GM06990 (cell line): ENCODE measurements around a stretch of chr5.

DNA sequence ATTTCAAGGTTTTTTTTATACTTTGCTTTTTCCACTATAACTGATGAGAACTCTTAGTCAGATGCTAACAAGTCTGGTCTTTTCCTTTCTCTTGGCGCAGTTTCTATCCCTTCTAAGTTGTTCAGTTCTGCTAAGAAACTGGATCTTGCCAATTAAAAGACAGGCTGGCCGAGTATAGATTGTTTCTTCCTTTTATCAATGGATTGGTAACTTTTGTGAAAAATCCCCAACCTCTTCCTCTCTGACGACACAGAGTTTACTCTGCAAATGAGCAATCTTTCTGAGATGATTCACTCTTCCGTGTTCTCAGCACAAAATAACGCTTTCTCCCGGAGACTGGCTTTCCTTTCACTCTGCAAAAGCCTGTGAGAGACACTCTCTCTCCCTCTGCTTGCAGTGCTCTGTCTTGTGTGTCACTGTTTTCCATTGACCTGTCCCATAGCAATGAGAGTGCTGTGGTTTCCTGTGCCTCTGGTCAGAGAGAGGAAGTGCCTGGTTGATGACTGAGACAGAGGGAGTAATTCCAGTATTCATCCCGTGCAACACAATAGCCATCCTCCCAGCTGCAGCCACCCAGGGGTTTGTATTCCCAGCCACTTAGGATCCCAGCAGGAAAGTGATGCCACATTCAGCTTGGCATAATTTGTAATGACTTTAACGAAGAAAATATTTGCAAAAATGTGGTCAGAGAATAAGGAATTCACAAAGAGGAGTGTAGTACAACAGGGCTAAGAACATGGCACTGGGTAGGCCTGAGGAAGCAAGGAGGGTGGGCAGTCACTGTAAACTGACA, 463.7 kb upstream of the RGMB start:
- RRBS = no CpG with 5 or more reads among the region's 8 CpGs

GRCh38 chr5:98787241-98787741, 13.8 kb downstream of the RGMB start:
- RRBS = no CpG with 5 or more reads among the region's 5 CpGs

- RRBS = no CpG with 5 or more reads among the region's 4 CpGs
Observed at GRCh38 chr5:99025292-99025802, 96.5 kb upstream of the CHD1 start.

GRCh38 chr5:100898865-100899371, 4.2 kb downstream of the ST8SIA4 start:
- RRBS = no CpG with 5 or more reads among the region's 4 CpGs

DNA sequence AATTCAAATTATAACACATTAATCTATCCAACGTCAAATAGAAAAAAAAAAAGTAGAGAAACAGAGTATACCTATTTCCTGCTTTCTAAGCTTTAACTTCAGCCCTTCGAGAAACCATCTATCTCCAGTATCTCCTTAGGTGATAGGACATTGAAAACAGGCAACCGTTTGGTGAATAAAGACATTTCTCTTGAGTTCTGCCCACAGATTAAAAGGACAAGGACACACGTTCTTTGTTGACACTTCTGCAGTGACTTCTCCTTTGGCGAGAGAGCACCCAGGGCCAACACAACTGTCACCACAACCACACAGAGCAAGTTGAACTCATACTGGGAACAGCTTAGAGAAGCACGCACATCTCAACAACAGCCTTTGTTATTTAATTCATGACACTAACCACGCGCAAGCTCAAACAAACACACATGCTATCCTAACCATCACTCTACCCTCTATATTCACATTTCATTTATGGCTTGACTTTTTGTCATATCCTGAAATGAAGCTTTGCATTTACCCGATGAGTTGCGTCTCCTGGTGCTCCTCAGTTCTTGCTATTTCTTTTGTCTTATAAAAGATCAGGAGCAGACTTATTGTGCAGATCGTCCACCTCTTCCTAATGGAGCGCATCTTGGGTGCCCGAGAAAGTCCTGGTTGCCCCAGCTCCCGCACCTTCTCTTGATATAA, 611 bp downstream of the ST8SIA4 start:
- RRBS = no CpG with 5 or more reads among the region's 14 CpGs

GRCh38 chr5:101572732-101573103, 669.6 kb upstream of the ST8SIA4 start:
- RRBS = no CpG with 5 or more reads among the region's 3 CpGs

GRCh38 chr5:102531491-102531889, 32.7 kb upstream of the SLCO6A1 start:
- RRBS = no CpG with 5 or more reads among the region's 1 CpG

DNA sequence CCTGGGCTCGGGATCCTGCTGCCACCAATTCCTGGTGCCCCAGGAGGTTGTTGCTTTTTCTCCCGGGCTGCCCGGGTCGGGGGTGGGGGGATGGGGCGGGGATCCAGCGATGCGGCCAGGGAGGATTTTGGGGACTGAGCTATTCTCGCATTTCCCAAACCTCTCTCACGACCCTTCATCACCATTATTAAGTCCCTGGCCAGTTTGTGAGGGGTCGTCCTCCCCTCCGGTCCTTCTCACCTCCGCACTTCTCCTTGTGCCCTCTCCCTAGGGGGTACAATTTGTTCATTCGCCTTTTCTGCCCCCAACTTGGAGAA, 277 bp downstream of the PAM start:
- RRBS = no CpG with 5 or more reads among the region's 13 CpGs

DNA sequence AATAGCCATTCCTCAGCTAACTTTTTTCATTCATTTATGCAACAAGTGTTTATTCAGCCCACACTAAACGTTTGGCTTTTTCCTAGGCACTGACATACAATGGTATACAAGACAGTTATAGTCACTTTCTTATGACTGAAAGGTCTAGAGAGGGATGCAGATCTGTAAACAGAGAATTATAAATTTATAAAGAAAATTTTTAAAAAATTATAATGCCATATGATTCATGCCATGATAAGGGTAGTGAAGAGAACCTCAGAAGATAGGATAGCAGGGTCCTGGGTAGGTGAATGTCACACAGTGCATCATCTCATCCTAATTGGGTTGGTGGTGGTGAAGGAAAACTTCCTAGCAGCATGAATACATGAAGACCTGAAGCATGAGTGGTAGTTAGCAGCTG, 3.8 kb downstream of the PAM start:
- RRBS = no CpG with 5 or more reads among the region's 1 CpG

DNA sequence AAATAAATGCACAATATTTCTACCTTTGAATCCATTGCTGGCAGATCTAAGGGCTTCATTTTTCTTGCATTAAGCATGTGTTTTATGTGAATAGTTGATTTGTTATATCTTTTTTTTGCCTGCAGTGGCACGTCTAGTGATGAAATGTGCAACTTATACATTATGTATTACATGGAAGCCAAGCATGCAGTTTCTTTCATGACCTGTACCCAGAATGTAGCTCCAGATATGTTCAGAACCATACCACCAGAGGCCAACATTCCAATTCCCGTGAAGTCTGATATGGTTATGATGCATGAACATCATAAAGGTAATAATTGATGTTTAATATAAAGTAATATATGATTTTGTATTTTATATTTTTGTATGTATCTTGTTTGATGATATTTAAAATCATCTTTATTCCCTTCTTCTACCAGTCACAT, 160.2 kb downstream of the GIN1 start:
- RRBS = no CpG with 5 or more reads among the region's 2 CpGs

- RRBS = no CpG with 5 or more reads among the region's 1 CpG
Observed at GRCh38 chr5:103009627-103009951, 110.3 kb downstream of the GIN1 start.

DNA sequence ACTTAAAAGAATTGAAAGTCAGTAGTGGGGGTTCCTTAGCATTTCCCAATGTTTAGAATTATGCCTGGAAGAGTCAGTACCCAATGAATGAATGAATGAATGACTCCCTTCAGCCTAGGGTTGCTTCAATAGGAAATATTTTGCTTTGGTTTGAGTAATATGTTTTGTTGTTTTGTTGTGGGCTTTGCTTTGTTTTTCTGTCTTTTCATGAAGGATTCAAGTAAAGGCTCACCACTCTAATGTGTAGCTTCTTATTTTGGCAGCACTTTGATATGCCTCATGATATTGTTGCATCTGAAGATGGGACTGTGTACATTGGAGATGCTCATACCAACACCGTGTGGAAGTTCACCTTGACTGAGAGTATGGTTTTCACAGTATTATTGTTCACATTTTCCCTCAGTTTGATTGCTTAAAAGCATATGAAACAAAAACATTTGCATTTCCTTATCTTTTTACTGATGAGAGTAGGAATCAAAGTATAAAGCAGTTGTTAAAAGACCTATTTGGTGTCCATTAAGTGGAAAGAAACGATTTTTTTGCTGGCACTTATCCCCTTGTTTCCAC, 102.8 kb downstream of the GIN1 start:
- RRBS = no CpG with 5 or more reads among the region's 2 CpGs

DNA sequence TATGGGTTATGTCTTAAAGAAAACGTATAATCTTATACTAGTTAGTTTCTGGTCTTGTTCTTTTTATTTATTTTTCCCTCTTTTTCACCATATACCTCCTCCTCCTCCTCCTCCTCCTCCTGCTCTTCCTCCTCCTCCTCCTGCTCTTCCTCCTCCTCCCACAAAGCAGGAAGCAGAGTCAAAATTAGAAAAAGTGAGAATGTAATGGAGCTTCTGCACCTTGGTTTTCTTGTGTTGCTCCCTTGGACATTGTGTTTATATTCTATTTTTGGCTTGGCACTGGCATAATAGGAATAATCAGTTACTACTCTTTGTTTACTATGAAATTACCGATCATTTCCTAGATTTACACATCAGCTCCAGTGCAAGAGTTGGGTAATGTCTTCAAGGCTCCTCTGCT, 4.5 kb downstream of the MACIR start:
- RRBS = no CpG with 5 or more reads among the region's 2 CpGs

GRCh38 chr5:103275926-103276556, 17.5 kb downstream of the MACIR start:
- RRBS = no CpG with 5 or more reads among the region's 17 CpGs

GRCh38 chr5:107389085-107389713, 281.5 kb downstream of the EFNA5 start:
- RRBS = no CpG with 5 or more reads among the region's 3 CpGs

GRCh38 chr5:107594389-107595117, 76.2 kb downstream of the EFNA5 start:
- RRBS = no CpG with 5 or more reads among the region's 4 CpGs

DNA sequence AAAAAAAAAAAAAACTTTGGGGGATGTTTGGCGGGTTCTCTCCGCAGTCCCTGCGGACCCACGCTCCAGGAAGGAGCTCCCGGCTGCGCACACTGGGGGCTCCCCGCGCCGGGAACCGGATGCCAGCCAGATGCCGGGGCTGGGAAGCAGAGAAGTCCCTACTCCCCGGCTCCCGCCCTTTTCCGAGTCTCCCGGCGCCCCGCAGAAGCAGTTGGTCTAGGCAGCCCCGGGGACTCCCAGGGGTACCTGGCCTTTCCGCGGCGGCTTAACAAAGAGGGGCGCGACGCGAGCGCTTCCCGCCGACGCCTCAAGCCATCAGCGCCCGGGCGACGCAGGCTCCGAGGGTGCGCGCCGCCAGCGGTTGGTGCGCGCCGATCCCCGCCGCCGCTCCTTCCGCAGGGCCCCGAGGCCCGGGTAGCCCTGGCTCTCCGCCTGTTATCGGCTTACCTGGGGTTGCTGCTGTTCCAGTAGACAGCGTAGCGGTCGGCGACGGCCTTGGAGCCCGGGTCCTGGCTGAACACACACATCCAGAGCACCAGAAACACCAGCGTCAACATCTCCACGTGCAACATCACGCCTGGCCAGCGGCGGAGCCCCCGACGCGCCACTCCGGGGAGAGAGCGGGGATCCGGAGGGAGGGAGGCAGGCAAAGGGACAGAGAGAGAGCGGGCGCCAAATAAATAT, 553 bp downstream of the EFNA5 start:
- RRBS = 3% methylated on average over 41 of the region's 68 CpGs

DNA sequence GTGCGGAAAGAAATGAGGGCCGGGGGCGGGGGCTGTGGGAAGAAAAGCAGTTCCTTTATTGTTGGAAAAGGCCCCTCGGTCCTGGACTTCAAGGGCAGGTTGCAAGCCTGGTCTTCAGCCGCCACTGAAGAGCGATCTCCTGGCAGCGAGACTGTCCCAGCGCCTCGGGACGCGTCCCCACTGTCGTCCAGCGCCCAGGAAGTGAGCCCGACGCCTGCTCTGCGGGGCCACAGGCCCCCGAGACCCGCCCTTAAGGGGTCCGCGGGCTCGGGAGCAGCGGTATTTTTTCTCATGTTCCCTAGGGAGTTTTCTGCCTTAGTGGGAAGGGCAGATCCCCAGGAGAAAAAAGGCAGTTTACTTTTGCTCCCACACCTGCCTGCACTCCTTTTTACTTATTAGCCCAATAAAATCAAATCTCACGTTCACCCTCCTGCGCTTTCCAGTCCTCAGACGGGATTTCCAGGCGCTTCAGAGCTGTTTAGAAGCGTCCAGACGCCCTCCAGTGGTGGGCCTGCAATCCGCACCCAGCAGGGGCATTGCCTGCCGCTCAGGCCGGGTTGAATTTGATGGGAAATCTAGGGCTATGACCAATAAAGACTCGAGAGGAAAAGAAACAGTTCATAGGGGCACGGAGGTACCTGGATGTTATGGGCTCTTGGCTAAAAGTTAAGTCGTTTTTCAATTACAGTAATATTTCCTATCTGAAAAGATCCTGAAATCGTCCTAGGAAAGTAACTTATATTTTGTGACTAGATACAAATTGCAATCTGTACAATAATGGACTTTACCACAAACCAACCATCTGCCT, 2.8 kb upstream of the EFNA5 start:
- RRBS = no CpG with 5 or more reads among the region's 35 CpGs

- RRBS = no CpG with 5 or more reads among the region's 3 CpGs
Observed at GRCh38 chr5:107869414-107870044, 198.8 kb upstream of the EFNA5 start.

GRCh38 chr5:108912241-108913013, 164.7 kb downstream of the FER start:
- RRBS = no CpG with 5 or more reads among the region's 5 CpGs